ENCODE data around the gene OTUB2.

- PRO-cap: no peak
Observed at GRCh38 chr14:93269360-93270299, 62.6 kb downstream of the UBR7 start.

GRCh38 chr14:93748141-93749168 is 39.8 kb downstream of the PRIMA1 start:
- PRO-cap: no peak

DNA sequence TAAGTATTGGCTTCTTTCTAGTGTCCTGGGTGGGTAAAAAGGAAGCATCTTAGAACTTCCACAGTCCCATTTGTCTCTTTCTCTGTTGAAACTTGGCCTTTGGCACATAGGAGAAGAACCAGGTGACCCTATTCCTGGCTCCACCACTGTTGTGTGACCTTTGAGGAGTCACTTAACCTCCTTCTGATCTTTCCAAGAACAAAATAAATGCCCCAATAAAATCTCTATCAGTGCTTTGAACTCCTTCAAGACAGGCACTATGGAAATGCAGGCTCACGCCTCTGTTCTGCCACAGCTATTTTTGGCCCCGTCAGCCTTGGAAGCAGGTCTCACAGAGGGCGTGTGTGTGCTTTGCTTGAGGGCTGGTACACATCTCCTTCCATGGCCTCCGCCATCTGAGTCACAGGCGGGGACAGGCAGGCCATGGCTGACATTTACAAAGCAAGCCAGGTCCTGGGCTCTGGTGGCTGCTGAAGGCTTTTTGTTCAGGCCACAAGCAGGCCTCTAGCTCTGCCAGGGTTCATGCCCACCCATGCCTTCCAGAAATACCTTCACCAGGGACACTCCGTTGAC is 16.1 kb downstream of the PRIMA1 start:
- PRO-cap: no peak

DNA sequence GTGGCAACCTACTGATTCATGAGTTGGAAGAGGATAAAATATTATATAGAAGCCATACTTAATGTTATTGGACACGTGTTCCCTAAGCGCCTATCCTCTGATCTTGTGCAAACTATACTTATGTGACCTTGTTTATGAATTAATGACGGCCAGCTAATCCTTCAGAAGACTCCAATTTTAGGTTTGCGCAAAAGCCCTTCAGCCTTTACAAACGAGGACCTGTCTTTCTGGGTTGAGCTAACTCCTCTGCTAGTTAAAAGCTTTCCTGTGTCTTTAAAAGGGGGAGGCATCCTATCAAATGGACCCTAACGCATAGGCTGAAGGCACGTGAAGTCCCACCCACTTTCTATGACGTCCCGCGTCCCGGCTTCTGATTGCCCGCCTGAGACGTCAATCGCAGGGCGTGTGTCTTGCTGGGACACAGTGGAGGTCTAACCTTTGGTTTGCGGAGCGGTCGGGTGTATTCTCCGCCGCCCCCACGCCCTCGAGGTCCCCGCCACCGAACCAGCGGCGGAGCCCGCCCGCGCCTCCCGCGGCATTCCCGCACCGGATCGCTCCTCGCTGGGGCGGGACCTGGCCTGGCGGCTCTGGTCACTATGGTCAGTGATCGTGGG is at the start of gene OTUB2:
OTUB2 (plus strand) TSS at position 399 of the 614 bp plus-strand sequence.
- PRO-cap: unidirectional peak, plus-strand start at position 393 of the sequence

DNA sequence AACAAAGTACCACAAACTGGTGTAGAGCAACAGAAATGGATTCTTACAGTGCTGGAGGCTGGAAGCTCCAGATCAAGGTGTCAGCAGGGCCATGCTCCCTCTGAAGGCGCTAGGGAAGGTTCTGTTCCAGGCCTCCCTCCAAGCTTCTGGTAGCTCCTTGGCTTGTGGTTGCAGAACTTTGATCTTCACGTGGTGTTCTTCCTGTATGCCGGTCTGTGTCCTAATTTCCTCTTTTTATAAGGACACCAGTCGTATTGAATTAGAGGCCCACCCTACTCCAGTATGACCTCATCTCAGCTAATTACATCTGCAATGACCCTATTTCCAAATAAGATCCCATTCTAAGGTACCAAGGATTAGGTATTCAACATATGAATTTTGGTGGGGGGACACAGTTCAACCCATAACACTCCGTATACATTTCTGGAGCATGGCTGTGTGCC is 3.2 kb downstream of the OTUB2 start:
- PRO-cap: no peak

GRCh38 chr14:94054308-94054591 is 26.8 kb downstream of the DDX24 start:
- PRO-cap: no peak

GRCh38 chr14:94059838-94060551 is 21.0 kb downstream of the DDX24 start:
- PRO-cap: no peak

DNA sequence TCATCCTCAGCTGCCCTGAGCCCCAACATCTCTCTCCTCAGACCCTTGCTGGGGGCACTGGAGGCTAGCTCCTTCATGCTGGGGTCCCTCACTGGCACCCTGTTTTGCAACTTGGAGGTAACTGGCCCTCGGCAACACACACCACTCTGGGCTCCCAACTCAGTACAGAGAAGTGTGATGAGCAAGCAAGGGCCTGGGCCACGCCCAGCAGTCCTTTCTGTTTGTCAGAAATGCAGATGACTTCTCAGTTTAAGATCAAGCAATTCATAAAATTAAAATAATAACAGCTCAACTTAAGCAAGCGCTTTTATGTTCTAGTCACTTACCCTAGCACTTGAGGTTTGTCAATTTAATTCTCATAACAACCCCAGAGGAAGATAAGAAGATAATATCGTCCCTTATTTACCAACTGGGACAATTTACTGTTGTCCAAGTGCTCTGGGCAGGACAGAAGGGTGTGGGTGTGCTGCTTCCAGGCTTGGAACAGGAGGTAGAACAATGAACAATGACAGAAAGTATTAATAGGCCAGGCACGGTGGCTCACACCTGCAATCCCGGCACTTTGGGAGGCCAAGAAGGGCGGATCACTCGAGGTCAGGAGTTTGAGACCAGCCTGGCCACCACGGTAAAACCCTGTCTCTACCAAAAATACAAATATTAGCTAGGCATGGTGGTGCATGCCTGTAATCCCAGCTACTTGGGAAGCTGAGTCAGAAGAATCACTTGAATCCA is 16.5 kb downstream of the IFI27L2 start:
- PRO-cap: no peak

GRCh38 chr14:94114086-94114865 is 15.1 kb downstream of the IFI27L2 start:
- PRO-cap: no peak

GRCh38 chr14:94175473-94175974 is 1.4 kb downstream of the PPP4R4 start:
- PRO-cap: no peak

GRCh38 chr14:94290757-94291103 is 2.3 kb downstream of the SERPINA10 start:
- PRO-cap: no peak

- PRO-cap: no peak
Observed at GRCh38 chr14:94447763-94448513, 4.7 kb downstream of the SERPINA11 start.

- PRO-cap: no peak
Observed at GRCh38 chr14:95103715-95104252, 53.5 kb downstream of the DICER1 start.

GRCh38 chr14:95123996-95124599 is 33.2 kb downstream of the DICER1 start:
- PRO-cap: no peak

DNA sequence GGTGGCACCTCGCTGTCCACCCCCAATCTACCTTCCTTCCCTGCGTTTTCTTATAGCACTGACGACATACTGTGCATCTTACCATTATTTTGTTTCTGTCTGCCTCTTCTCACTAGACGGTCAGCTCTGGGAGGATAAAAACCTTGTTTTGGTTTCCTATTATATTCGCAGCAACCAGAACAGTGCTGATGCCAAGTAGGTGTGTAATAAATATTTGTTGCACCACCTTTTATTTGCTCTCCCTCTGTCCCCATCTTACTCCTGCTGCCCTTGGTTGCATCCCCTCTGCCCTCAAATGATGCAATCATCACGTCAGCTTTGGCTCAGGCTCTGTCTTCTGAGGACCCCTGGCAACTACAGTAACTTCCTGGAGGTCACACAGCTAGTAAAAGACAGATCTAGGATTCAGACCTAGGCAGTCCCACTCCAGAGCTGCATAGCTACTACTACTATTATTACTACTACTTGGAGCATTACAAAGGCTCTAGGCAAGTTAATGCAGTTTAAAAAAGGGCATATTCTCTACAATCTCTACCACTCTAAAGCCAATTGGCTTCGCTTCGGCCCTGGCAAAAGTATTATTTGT is 24.0 kb upstream of the DICER1 start:
- PRO-cap: no peak

DNA sequence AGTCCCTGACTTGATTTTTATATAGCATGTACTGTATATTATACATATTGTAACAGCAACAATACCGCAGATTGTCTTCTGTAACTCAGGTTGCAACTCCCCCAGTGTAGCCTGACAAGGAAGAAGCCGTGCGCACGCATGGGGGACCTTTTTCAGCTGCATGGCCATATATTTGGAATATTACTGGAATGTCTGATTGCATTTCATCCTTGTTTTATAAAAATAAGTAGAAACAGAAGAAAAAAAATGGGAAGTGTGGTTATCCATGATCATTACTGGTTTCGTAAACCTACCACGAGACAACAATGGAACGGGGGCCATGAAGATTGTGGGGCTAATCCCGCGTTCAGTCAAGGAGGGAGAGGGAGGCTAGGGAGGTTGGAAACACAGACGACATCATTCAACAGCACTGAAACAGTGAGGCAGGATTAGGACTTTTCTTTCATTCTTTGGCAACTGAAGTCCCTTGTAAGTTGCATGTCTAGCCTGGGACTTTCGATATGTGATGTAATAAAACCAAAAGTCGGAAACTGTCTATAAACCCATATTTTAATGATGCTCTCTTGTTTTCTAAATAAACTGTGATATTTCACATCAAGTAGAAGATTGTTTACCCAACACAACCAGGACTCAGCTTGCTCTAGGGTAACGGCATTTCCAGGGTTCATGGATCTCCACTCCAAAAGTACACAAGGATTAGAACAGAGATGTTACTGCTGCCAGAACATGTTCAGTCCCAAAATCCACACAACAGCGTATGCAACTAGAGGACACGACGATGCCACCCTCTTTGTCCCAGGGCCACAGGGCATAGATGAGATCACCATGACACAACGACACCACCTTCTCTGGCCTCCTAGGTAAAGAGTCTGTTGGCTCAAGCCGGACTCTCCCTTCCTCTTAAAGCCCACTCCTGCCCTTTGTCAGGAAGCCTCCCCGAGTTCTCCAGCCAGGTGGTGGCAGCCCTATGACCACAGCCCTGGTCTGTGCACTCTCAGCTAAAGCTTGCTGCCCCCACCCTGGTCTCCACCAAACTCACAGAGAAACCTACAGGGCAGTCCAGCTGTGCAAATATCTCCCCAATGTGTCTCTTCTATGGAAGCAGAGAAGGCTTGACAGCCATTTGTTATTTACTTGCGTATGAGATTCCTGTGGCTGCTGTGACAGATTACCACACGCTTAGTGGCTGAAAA is 10.6 kb downstream of the CLMN start:
- PRO-cap: no peak

DNA sequence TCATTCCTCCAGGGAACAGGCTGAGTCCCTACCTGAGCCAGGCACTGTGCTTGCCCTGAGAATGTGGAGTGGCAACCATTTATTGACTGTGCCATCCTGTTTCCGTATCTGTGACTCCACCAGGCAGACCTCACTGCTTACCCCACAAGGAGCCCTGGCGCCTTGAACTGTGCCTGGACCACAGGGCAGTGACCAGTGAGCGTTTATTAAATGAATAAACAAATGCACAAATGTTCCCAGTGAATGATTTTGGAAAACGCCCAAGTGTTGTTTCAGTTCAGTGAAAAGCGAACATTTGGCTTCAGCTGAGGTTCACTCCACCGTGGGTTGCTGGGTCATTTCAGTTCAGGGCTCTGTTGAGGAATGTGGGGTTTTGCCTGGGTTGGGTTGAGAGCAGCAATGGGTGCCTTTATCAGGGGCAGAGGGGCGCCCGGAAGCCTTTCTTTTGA is 40.2 kb upstream of the CLMN start:
- PRO-cap: no peak

DNA sequence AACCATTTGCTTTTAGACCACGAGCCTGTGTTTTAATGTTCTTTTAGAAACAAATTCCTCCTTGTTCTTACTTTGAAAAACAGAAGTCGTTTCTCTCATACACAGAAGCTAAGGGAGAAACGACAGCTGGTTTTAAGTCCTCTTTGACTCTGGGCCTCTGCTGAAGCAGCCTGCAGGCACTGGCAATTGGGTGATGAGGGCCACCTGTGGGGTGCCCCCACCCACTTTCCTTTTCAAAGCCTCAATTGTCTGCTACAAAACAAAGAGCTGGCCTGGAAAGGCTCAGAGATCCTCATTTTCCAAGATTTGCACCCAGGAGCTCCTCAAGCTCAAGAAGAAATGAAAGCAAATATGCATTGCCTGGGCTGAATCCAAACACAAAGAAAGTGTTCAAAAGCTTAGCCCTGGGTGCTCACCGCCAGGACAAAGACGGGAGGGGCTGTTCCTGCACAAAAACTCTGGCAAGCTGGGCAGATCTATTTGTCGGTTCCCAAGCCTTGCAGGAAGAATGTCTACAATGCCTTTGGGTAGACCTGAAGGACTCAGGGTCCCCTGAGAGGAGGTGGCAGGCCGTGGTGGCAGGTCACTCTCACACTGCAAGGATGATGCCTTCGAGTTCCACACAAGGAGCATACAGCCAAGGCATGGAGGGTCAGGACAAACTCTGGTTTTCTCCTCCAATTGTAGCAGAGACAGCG is 90.1 kb upstream of the CLMN start:
- PRO-cap: no peak

DNA sequence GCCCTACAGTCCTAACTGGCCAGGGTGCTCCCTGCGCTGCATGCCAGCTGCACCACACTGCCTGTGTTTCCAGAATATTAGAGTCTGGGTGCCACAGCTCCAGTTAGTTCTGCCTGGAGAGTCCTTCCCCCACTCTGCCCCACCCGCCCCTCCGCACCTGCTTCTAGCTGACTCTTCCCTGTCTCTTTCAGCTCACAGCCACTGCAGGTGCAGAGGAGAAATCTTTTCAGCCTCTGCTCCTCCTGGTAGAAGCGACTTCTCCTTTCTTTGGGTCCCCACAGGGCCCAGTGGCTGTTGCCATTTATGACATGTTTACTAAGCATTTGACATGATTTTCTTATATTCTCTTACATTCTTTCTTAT is 29.5 kb downstream of the SYNE3 start:
- PRO-cap: no peak

DNA sequence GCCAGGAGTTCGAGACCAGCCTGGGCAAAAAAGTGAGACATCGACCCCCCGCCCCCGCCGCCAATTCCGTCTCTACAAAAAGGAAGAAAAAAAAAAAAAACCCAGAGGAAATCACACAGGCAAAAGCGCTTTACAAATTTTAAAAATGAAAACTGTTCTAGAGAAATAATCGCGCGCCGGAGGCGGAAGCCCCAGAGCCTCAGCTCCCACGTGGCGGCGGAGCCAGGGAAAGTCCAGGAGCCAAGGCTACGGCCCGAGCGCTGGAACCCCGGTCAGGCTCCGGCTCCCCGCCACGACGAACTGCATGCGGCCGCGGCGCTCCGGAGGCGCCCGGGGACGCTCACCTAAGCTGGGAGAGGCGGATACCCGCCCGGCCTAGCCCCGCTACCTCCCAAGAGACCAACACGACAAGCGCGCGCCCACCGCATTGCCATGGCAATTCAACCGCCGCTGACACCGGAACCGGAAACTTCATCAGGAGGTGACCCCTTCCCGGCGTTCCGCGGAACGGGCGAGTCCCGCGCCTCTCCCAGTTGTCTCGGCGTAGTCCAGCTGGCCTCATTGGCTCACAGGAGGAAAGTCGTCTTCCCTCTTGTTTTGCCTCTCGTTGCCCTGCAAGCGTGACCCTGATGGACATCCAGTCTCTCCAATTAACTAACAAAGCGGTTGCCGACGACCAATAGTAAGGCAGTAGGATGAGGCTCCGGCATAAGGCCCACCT is 520 bp upstream of the GLRX5 start:
- PRO-cap: bidirectional peak, plus-strand start outside the sequence, minus-strand start at position 455 of the sequence